Measurements from ENCODE around the genes HTR7, TNKS2 and HHEX.

DNA sequence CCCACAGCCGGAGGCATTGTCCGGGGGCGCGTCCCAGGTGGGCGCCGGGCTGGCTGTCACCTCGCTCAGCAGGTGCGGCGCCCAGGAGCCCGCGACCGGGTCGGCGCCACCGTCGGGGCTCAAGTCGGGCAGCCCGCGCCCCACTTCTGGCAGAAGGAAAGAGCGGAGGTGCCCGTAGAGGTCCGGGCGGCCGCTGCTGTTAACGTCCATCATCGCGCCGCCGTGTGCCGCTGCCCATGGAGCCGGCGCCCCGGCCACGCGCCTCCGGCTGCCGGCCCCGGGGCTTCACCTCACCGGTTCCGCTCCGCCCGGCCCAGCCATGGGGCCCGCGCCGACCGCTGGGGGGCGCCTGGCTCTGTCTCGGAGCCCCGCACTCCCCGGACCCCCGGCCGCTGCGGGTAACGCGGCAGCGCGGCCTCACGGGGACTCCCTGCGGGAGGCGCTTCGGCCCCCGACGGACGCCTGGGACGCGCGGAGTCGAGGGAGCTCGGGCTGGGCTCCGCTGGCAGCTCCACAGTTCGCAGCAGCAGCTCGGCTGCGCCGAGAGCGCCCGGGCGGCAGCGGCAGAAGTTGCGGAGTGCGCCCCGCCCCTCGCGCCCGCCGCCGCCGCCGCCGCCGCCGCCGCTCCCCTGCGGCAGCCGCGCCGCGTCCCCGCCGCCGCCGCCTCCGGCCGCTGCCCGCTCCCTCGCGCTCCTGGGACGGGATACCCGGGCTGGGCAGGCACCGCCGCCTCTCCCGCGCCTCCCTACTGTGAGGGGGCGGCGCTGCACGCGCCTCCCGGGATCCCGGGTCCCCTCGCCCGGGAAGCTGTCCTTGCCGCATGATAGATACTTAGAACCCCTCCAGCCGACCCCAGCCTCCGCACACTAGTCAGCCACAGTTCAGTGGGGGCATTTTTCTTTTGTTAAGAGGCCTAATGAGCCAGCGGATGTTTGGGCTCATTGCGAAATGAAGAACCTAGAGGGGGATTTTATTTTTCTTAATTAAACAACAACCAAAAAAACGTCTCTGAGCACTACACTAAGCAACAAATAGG is at the start of gene HTR7:
HTR7 (minus strand) TSS at position 581 of the 1,036 bp plus-strand sequence.
- RRBS, 2 experiments: 2 to 5% methylated on average over 38 to 52 of the region's 126 CpGs

- RRBS, 2 experiments: no CpG with 5 or more reads among the region's 3 CpGs
Observed at GRCh38 chr10:90930198-90930886, 9.5 kb upstream of the ANKRD1 start.

DNA sequence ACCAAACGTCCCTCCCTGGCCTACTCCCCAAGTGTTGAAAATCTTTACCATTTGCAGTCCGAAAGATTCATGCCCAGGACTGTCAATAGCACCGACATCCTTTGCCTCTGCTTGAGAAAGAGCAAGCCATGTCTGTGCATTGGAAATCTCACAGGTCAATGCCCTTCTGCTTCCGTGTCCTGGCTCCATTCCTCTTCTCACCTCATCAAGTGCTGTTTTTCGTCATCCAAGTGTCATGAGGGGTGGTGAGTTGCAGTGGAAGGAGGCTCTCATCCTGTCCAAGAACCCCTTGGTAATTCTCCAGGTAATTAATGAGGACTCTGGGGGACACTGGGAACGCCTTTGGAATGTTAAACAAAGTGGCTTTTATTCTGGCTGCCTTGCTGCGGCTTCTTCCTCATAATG is 57.9 kb downstream of the PPP1R3C start:
- RRBS, 2 experiments: no CpG with 5 or more reads among the region's 7 CpGs

- RRBS, 2 experiments: no CpG with 5 or more reads among the region's 4 CpGs
Observed at GRCh38 chr10:91589140-91589617, 43.7 kb downstream of the PPP1R3C start.

DNA sequence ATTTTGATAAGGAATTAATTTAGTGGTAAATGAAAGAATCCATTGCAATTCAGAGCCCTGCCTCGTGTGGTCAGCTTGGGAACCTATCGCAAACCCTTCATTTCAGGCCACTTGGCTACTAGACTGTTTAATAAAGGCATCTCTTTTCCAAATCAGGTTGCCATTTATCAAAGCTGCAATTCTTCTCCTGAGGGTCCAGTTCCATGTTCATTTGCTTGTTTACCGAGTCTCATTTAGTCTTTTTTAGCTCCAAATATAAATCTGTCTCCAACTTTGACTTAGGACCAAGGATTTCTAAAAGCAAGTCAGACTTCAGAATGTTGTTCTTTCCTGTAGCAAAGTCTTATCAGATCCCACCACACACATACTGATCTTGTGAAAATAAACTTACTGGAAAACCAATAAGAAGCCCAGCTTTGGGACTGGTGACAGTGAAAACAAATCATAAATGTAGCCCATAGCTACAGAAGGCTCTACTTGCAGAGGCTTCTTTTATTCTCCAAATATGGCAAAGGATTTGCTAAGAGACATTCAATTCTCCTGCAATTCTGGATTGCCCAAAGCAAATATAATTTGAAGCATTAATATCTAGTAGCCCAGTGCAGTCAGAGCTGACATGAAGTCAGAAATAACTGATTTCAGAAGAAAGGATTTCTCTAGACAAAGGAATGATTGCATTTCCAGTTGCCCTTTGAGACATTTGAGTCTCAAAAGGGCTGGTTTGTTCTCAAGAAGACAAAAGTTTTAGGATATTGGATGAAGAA is 28.1 kb downstream of the PPP1R3C start:
- RRBS, 2 experiments: no CpG with 5 or more reads among the region's 3 CpGs

- RRBS, 2 experiments: no CpG with 5 or more reads among the region's 6 CpGs
Observed at GRCh38 chr10:91607404-91608330, 25.2 kb downstream of the PPP1R3C start.

DNA sequence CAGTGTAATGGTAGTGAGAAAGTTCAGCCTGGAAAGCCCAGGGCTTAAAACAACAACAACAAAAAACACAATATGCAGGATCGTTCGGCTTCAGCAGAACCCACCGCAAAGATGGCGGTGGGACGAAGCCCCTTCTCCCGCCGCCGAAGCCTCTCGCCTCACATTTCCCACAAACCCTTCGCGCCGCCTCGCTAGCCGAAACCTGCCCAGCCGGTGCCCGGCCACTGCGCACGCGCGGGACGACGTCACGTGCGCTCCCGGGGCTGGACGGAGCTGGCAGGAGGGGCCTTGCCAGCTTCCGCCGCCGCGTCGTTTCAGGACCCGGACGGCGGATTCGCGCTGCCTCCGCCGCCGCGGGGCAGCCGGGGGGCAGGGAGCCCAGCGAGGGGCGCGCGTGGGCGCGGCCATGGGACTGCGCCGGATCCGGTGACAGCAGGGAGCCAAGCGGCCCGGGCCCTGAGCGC is at the start of gene TNKS2:
TNKS2 (plus strand) TSS at position 294 of the 464 bp plus-strand sequence.
- RRBS, 2 experiments: under 1 to 4% methylated on average over 34 of the region's 53 CpGs

DNA sequence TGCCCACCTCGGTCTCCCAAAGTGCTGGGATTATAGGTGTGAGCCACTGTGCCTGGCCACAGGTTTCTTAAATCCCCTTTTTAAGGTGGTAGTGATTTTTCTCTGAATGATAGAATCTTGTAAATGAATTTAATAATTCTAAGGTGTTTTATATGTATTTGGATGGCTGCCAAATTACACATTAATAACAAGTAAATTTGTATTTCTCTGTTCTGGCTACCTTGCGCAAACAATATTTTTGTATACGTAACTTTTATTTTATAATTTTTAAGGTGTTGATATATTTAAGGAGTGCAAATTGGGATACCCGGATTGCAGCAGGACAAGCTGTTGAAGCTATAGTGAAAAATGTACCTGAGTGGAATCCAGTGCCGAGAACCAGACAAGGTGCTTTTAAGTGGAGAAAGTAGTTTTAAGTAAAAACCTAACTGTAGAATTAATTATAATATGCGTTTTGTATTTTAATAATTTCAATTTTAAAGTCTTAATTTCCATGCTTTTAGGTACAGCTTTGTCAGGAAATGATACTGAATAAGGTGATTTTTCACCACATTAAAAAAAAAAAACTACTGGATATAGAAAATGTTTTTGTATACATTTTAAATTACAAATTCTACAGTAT is 16.2 kb downstream of the BTAF1 start:
- RRBS, 2 experiments: no CpG with 5 or more reads among the region's 6 CpGs

GRCh38 chr10:91950919-91952063 is 27.7 kb downstream of the BTAF1 start:
- RRBS, 2 experiments: no CpG with 5 or more reads among the region's 10 CpGs

DNA sequence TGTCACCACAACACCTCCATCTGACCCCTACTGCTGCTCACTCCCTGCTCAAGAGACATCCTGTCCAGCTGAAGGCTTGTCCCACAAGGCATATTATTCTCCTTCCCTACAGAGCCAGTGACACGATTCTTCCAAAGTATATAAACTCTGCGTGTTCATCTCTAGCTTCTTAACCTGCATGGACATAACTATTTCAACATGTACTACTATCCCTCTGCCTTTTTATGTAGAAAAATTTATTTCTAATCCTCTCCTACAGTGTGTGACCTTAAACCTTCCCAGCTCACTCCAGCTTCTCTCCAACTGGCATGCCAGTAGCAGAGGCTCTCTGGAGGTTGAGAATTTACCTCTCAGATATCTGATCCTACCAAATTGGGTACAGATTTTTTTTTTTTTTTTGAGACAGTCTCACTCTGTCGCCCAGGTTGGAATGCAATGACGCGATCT is 182.0 kb downstream of the CPEB3 start:
- RRBS, 2 experiments: no CpG with 5 or more reads among the region's 5 CpGs

GRCh38 chr10:92238450-92239076 is 52.3 kb downstream of the CPEB3 start:
- RRBS, 2 experiments: no CpG with 5 or more reads among the region's 8 CpGs

DNA sequence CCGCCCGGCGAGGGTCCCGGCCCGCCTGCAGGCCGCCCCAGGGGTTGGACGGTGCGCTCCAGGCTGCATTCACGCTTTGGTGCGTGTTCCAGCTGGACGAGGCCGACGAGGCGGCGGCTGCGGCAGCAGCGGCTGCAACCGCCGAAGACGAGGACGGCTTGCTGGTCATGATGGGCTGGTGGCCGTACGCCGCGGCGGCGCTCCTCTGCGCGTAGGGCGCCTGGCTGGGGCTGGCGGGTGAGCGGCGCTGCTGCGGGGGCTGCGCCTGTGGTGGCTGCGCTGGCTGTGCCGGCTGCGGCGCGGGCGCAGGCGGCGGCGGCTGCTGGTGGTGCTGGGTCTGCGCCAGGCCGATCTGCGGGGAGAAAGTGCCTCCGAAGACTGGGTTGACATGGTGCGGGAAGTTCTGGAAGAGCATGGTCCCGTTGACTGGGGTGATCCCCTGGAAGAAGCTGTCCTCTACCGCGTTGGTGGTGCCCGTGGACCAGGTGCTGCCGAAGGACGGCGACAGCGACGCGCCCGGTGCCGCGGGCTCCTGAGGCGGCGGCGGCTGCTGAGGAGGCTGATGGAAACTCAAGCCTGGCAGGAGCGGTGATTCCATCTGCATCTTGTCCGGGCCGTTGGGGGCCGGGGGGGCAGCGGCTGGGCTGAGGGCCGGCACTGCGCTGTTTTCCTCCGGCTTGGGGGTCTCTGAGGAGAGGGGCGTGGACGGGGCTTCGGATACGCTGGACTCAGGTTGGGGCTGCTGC is 51.2 kb downstream of the CPEB3 start:
- RRBS, 2 experiments: 2 to 8% methylated on average over 8 of the region's 77 CpGs

DNA sequence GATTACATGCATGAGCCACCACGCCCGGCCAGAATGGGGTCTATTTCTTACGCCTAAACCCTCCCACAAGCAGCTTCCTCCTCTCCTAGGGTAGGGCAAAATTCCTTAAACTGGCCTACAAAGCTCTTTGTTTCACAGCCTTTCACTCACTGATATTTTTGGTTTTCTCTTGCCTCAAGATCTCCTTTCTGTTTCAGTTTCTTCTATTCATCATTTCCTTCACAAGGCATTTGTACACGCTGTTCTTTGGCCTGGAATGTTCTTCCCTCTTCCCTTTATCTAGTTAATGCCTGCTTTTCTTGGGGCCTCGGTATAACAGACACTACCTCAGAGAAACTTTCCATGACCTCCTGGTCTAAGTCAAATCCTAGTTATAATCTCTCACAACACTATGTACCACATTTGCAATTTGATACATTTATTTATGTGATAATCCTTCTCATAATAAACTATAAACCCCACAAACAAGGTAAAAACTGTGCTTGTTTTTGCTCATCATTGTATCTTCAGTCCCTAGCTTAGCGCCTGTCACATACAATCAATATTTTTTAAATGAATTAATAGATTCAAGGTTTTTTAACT is 6.5 kb downstream of the CPEB3 start:
- RRBS, 2 experiments: no CpG with 5 or more reads among the region's 6 CpGs

DNA sequence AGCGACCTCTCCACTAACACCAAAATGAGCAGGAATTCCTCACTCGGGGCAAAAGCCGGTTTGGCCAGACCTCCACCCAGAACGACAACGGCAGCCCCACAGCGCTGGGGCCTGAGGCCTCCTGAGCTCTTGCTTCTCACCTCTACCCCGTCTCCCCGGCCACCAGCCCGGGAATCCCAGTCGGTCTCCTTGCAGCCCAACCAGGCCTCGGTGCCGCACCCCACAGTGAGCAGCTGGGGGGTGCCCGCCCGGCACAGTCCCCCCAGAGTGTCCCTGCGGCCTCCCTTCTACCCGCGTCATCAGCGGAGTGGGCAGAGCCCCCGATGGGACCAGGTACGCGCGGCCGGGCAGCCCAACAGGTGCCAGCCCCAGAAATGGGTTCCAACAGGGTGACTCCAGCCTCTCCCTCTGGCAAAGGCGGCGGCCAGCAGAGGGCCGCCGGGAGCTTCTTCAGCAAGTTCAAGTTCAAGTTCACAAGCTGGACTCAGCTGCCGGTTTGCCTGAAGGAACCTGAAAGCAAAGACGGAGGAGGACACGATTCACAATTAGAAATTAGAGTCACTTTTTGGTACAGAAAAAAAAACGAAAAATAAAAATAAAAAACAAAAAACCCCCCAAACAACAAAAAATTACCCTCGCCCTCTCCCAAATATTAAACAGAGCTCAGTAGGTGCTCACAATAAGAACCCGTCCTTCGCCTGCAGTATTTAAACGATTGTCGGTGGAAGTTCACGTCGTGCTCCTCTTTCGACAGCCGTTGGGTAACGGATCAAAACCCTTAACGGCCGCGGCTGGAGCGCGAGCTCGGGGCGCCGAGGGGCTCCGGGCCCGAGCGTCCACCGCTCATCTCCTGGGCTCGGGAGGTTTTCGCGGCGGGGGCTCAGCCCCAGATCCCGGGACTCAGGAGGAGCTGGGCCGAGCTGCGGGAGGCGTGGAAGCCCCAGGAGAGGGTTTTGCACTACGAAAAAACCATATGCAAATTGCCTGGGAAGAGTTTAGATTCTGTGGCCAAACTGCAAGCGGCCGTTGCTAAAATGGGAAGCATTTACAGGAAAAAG is 129.2 kb downstream of the MARCHF5 start:
- RRBS, 2 experiments: 76 to 81% methylated on average over 26 of the region's 64 CpGs

- RRBS, 2 experiments: no CpG with 5 or more reads among the region's 2 CpGs
Observed at GRCh38 chr10:92483381-92483714, 90.5 kb downstream of the IDE start.

DNA sequence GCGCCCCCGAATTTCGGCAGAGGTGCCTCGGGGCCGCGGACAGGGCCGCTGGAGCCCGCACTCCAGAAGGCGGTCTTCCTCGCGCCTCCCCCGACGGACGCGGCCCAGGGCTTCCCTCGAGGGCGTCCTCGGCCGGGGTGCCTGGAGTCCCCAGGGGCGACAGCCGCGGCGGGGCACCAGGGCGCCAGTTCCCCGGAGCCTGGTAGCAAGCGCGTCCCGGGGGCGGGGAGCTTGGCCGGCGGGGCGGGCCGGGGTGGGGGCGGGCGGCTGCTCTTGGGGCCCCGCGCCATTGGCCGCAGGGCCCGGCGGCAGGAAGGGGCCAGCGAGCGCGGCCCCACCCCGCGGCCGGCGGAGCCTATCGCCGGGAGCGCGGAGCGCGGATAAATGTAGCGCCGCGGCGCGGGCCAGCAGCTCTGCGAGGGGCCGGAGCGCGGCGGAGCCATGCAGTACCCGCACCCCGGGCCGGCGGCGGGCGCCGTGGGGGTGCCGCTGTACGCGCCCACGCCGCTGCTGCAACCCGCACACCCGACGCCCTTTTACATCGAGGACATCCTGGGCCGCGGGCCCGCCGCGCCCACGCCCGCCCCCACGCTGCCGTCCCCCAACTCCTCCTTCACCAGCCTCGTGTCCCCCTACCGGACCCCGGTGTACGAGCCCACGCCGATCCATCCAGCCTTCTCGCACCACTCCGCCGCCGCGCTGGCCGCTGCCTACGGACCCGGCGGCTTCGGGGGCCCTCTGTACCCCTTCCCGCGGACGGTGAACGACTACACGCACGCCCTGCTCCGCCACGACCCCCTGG is at the start of gene HHEX:
HHEX (plus strand) TSS at position 410 of the 802 bp plus-strand sequence.
- RRBS, 2 experiments: 1 to 4% methylated on average over 50 of the region's 112 CpGs

GRCh38 chr10:92830438-92831399 is 17.6 kb upstream of the EXOC6 start:
- RRBS, 2 experiments: no CpG with 5 or more reads among the region's 12 CpGs

GRCh38 chr10:92833179-92833804 is 15.0 kb upstream of the EXOC6 start:
- RRBS, 2 experiments: no CpG with 5 or more reads among the region's 3 CpGs

DNA sequence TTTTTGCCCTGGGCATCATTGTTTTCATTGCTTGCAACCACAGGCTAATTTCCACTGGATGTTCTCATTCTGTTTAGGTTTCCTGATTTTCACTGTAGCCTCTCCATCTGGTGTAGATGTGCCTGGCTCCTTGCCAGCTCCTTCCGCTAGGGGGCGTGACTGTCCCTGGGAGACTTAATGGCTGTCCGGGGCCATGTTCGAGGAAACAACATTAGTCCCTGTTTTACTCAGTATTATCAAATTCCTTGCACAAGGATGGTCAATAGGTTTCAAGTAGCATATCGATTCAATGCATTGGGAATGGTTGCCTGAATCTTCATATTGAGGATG is 9.2 kb upstream of the EXOC6 start:
- RRBS, 2 experiments: no CpG with 5 or more reads among the region's 5 CpGs